ENCODE data around the genes TYW1B and BAZ1B.

DNA sequence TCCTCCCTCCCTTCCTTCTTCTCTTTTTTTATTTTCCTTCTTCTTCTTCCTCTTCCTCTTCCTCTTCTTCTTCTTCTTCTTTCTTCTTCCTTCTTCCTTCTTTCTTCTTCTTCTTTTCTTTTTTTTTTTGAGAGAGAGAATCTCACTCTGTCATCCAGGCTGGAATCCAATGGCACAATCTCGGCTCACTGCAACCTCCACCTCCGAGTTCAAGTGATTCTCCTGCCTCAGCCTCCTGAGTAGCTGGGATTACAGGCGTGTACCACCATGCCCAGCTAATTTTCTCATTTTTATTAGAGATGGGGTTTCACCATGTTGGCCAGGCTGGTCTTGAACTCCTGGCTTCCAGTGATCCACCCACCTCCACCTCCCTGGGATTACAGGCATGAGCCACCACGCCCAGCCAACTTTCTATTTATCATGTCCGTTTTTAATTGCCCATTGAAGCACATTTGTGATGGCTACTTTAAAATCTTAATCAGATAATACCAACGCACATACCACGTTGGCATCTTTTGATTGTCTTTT is 72.2 kb upstream of the SPDYE21 start:
- PRO-cap = no peak
- RAMPAGE, long total RNA, 2 experiments = start-site peak on the minus strand in 1 of 2 experiments, centred at position 222 of the sequence, 5 reads per replicate

GRCh38 chr7:67937472-67938139 is 660.9 kb downstream of the SPDYE21 start:
- PRO-cap = no peak
- RAMPAGE, long total RNA, 2 experiments = no peak in any of the 2 experiments

DNA sequence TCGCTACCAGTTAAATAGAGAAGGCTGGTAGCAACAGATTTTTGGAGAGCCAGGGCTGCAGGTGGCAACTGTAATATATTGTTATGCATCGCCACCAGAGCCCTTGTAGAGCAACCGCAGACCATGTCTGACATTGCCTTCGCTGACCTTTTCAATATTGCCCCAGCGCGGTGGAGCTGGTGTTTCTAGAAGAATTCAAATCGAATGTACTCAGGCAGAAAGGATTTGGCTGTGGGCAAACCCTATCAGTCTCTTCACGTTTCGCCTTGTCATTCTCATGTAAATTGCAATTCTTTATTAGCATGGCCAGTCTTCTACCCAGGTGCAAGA is 490.2 kb upstream of the AUTS2 start:
- PRO-cap = unidirectional peak, minus-strand start at position 104 of the sequence
- RAMPAGE, long total RNA, 2 experiments = no peak in any of the 2 experiments

- PRO-cap = no peak
- RAMPAGE, long total RNA, 2 experiments = no peak in any of the 2 experiments
Observed at GRCh38 chr7:69394281-69394729, 204.0 kb upstream of the AUTS2 start.

DNA sequence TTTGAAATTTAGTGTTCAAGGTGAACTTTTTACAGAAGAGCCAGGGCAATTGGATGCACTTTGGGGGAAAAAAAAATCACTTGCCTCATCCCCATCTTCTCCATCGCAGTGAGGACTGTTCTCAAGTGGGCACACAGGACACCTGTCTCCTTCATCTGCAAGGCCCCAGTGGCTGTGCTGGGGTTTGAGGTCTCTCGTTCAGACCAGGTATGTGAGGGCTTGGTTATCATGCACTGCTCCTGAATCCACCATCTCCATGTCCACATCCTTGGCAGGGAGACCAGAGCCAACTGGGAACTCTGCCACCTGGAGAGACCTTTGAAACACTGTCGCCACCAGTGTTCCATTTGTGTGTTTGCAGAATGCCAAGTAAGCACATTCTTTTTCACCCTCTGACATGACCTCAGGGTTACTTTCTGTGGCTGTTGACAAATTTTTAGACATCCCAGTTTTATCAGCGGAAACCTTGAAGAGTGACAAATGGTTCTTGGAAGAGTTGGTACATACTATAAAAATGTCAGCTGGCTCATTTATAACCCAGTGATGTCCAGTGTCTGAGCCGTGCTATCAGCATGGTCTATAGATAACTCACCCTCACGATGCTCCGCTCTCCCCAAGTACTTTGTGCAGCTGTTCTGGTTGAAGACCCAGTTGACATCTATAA is 563.3 kb upstream of the GALNT17 start:
- PRO-cap = no peak
- RAMPAGE, long total RNA, 2 experiments = no peak in any of the 2 experiments

DNA sequence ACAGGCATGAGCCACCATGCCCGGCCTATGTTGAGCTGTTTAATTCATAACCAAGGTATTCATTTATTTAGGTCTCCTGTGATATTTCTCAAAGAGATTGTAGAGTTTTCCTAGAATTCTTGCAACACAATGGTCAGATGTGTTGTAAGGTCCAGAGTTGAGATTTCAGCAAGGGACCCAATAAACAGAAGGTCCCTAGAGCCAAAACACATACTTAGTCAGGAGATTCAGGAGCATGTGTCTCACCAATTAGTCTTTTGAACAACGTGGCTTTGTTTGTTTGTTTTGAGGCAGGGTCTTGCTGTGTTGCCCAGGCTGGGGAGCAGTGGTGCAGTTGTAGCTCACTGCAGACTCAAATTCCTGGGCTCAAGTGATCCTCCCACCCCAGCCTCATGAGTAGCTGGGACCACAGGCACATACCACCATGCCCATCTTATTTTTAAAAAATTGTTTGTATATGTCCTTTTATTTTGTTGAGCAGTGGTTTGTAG is 321.3 kb upstream of the GALNT17 start:
- PRO-cap = no peak
- RAMPAGE, long total RNA, 2 experiments = no peak in any of the 2 experiments

DNA sequence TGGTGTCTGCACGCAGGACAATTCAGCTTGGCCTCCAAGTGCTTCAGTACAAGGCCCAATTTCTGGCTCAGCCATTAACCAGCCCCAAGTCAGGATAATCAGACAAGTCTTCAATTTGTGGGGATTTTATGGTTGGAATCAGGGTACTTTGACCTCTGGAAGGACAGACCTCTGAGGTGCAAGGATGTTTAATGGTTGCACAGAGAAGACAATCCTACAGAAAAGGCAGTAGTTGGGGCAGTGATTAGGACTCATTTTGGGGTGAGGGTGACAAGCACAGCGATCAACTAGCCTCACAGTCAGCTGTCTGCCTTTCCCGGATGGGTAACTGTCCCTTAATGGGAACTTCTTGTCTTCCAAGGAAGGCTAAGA is 271.2 kb upstream of the GALNT17 start:
- PRO-cap = no peak
- RAMPAGE, long total RNA, 2 experiments = no peak in any of the 2 experiments

- PRO-cap = no peak
- RAMPAGE, long total RNA, 2 experiments = no peak in any of the 2 experiments
Observed at GRCh38 chr7:71198564-71199415, 66.8 kb downstream of the GALNT17 start.

- PRO-cap = no peak
- RAMPAGE, long total RNA, 2 experiments = no peak in any of the 2 experiments
Observed at GRCh38 chr7:71579228-71580241, 447.6 kb downstream of the GALNT17 start.

DNA sequence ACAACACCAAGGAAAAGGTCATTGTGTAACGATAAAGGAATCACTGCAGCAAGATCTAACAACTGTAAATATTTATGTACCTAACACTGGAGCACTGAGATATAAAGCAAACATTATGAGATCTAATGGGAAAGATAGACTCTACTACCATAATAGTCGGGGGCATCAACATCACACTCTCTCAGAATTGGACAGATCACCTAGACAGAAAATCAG is 96.1 kb downstream of the TYW1B start:
- PRO-cap = no peak
- RAMPAGE, long total RNA, 2 experiments = no peak in any of the 2 experiments

GRCh38 chr7:72827519-72828342 is at the start of gene TYW1B:
Gene TYW1B, minus strand, starts transcription at chr7:72828200.
- PRO-cap = bidirectional peak, plus-strand start at chr7:72828472, minus-strand start at chr7:72828200
- RAMPAGE, long total RNA, 2 experiments = no peak in any of the 2 experiments

DNA sequence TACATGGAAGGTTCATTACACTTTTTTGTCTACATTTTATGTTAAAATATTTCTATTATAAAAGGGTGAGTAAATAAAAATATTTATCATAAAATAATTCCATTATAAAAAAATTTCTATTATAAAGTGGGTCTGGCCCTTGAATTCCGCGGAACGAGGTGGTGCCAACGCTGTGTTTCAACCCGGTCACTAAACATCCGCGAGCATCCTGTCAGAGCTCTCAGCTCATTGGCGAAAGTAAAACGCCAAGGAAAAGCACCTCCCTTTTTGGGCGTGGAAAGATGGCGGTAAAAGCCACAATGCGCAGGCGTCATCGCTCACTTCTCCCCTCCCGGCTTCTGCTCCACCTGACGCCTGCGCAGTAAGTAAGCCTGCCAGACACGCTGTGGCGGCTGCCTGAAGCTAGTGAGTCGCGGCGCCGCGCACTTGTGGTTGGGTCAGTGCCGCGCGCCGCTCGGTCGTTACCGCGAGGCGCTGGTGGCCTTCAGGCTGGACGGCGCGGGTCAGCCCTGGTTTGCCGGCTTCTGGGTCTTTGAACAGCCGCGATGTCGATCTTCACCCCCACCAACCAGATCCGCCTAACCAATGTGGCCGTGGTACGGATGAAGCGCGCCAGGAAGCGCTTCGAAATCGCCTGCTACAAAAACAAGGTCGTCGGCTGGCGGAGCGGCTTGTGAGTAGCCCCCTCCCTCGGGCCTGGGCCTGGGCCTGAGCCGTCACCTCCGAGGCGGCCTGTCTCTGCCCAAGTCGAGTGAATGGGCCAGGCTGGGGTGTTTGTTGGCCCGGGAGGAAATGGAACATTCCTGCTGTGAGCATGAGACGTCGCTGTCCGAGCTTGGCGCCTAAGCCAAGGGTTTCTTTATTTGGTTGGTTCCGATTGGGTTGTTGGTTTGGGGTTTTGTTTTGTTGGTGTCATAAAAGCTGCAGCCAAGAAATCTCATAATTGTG is 1.4 kb upstream of the TYW1B start:
- PRO-cap = unidirectional peak, plus-strand start at position 320 of the sequence; unidirectional peak, plus-strand start at position 377 of the sequence; unidirectional peak, minus-strand start at position 794 of the sequence
- RAMPAGE, long total RNA, 2 experiments = start-site peak on the plus strand in 2 of 2 experiments, centred at positions 368 to 408 of the sequence, 286 to 1,205 reads per replicate

DNA sequence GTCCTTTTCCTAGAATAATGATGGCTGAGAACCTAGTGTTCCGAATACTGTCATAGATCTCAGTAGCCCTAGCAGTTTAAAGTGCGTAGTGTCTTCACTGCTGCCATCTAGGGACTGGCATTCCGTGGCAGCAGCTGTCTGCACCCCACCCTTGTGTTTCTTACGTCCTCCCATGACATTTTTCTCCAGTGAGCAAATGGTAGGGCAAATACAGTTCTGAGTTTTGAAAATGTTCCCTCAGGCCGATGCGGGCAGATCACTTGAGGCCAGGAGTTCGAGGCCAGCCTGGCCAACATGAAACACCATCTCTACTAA is 2.0 kb upstream of the TYW1B start:
- PRO-cap = unidirectional peak, minus-strand start at position 61 of the sequence
- RAMPAGE, long total RNA, 2 experiments = no peak in any of the 2 experiments

DNA sequence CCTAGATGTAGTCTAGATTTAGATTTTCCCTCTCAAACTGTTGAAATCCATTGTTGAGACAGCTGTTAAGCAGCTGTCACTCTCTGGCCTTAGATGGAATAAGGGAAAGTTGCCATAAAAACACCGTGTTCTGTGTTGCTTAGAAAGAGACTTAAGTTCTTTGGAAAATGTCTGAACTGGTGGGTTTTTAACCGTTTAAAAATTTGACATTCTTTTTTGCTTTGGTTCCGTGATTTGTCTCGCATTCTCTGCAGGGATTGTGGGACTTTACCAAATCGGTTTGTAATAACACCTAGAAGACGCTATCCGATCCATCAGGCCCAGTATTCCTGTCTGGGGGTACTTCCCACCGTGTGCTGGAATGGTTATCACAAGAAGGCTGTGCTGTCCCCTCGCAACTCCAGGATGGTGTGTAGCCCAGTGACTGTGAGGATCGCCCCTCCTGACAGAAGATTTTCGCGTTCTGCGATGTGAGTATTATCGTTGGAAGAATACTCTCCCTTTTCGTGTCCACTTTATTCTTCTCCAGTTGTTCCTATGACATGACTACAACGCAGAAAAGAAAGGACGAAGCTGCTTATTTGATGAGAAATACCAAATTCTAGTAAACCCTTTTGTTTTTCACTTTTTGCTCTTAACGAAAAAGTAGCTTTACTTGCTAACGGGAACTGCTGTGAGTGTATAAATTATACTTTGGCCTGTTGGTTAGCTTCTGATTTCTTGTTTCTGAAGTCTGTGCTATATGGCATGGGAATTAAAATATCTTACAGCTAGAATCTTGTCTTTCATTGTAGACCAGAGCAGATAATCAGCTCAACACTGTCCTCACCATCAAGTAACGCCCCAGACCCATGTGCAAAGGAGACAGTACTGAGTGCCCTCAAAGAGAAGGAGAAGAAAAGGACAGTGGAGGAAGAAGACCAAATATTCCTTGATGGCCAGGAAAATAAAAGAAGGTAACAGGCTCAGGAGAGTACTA is 1.4 kb downstream of the POM121 start:
- PRO-cap = no peak
- RAMPAGE, long total RNA, 2 experiments = no peak in any of the 2 experiments

DNA sequence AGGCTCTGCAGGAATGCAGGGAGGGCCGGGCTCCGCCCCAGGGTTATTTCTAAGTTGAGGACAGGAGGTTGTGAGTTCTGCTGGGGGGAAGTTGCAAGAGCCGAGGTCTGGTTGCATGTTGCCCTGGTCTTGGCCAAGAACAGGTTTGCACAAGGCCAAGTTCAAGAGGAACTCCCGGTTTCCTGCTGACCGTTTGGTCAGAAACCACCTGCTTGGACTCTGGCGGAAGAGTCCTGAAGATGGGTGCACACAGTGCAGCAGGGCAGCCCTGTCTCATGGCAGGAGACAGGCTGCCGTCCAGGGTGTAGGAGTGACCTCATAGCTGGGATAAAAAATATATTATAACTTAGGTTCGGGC is 72.7 kb downstream of the NSUN5 start:
- PRO-cap = no peak
- RAMPAGE, long total RNA, 2 experiments = no peak in any of the 2 experiments

- PRO-cap = no peak
- RAMPAGE, long total RNA, 2 experiments = no peak in any of the 2 experiments
Observed at GRCh38 chr7:73325349-73325866, 2.5 kb downstream of the TRIM50 start.

- PRO-cap = no peak
- RAMPAGE, long total RNA, 2 experiments = no peak in any of the 2 experiments
Observed at GRCh38 chr7:73410238-73410770, 23.3 kb upstream of the FZD9 start.

DNA sequence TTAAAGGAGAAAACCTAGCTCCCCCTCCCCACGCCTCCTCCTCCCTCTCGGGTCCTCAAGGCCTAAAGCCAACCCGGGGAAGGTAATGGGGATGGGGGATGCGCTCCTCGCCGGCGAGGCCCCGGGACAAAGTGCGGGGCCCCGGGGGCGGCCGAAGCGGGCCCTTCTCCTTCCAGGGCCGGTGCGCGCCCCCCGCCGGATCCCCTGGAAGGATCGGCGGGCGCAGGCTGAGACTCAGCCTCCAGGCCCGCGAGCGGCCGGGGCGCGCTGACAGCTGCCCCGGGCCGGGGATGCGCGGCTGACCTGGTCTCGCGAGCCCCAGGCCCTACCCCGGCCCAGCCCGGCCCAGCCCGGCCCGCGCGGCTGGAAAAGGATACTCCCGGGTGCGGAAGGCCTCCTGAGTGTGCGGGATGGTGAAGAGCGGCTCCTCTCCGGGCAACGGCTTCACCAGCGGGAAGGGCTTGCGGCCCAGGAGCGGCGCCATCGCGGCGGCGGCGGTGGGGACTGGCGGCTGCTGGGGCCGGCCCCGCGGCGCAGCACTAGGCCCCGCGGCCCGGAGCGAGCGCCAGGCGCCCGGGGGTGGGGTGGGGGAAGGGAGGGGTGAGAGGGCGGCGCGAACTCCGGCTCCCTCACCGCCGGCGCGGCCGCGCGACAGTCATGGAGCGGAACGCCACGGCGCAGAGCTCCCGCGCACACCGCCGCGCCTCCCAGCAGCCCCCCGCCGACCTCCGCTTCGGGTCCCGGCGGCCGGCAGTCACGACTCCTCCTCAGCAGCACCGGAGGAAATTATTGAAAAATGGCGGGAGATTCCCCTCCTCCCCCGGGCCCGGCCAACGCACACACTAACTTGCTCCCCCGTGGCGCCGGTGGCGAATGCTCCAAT is at the start of gene BAZ1B:
TSS of gene BAZ1B (minus strand) at position 844 of the 883 bp plus-strand sequence.
- PRO-cap = bidirectional peak, plus-strand start at position 658 of the sequence, minus-strand start at position 513 of the sequence; bidirectional peak, plus-strand start outside the sequence, minus-strand start at position 844 of the sequence
- RAMPAGE, long total RNA, 2 experiments = no peak in any of the 2 experiments

- PRO-cap = bidirectional peak, plus-strand start at chr7:73557376, minus-strand start at chr7:73557236
- RAMPAGE, long total RNA, 2 experiments = no peak in any of the 2 experiments
Observed at GRCh38 chr7:73556899-73557289, 596 bp downstream of the BCL7B start.

GRCh38 chr7:73602858-73603883 is 21.2 kb downstream of the MLXIPL start:
- PRO-cap = no peak
- RAMPAGE, long total RNA, 2 experiments = no peak in any of the 2 experiments